ENCODE data around the genes SYCN and LGALS13.

DNA sequence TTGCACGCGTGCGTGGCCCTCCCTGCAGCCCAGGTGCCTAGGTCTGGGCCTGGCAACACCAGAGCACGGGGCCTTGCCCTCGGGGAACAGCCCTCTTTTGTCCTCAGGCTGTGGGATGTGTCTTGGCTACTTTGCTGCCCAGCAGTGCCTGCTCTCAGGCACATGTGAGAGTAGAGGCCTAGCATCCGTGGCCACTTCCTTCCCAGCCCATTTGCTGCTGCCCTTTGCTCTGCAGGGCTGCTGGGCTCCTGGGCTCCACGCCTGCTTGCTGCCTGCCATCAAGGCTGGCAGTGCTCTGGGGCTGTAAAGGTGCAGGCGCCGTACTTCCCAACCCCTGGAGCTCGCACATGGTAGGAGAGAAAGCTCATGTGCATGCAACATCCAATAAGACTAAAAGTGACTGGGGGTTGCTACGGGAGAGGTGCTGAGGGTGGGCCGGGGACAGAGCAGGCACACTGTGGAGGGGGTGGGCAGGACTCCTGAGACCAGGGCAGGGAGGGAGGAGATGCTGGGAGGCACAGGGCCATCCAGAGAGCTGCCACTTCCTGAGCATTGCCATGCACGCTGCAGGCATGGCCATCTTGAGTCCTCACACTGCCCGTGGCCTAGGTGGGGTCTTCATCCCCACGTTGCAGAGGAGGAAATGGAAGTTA is 46.5 kb downstream of the CAPN12 start:
- PRO-cap: no peak

DNA sequence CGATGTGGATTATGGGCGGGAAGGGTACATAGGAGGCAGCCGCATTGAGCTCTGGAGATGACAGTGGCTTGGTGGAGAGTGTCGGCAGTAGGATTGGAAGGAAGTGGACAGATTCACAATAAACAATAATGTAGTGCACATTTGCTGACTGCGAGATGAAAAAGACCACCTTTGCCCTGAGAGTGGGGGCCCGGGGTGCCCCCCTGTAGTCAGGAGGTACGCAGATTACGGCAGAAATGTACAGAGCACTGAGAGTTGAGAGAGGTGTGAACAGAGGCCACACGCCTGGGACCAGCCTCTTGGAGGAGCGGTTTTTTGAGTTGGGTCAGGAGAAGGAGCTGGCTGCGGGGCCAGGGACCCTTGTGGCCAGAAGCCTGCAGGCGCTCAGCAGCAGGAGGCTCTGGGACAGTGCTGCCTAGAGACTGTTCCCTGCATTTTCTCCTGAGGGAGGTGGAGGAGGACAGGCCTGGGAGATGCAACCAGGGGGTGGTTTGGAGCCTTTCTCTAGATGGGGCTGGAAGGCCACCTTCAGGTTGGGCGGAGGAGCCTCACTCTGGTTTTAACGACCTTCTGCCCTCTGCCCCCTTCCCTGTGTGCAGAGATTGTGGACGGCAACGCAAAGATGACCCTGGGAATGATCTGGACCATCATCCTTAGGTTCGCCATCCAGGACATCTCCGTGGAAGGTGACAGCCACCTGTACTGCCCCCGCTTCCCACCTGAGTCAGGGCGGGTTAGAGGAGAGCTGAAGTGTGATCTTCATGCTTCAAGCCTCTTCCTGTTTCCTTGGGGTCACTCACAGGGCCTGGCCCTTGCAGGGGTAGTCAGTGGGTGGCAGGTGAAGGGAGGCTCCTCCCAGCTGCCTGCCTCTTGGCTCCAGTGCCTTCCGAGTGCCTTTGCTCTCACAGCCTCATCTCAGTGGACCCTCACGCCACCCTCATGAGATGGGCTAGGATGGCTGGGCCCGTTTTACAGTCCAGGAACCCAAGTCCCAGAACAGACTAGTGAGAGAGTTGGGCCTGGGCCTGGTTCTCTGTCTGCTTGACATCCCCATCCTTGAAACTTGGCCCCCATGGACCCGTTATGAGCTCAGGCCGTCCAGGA is 39.6 kb downstream of the CAPN12 start:
- PRO-cap: no peak

- PRO-cap: no peak
Observed at GRCh38 chr19:38733607-38734696, 10.3 kb downstream of the CAPN12 start.

- PRO-cap: bidirectional peak, plus-strand start at chr19:38769984, minus-strand start at chr19:38769848
Observed at GRCh38 chr19:38769383-38770520, 3.6 kb downstream of the LGALS7 start.

- PRO-cap: no peak
Observed at GRCh38 chr19:38812292-38812655, 471 bp downstream of the LGALS4 start.

DNA sequence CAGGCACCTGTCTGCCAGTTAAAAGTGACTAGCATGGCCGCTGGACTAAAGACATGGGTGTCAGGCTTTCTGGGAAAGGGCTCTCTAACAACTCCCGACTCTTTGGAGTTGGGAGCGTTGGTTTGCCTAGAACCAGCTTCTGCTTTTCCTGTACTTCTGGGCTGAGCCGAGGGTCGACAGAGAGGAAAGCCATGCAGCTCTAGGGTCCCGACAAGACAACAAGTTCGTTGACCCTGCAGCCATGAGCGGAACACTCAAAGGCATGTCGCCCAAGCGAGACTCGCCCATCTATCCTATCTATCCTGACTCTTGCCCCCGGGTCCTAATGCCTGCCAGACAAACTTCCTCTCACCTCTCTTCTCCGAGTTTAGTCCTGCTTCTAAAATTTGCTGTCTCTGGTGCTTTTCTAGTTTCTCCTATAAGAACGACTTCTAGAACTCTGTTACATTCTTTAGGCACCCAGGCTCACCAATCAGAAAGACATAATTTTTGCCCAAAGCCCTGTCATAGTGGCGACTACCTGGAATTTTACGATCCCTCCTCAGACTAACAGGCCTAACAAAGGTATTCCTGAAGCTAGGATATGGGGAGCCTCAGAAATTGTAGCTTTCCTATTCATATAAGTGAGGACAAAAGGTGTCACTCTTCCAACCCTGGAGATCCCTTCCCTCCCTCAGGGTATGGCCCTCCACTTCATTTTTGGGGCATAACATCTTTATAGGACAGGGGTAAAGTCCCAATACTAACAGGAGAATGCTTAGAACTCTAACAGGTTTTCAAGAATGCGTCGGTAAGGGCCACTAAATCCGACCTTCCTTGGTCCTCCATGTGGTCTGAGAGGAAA is 7.9 kb downstream of the ECH1 start:
- PRO-cap: no peak

GRCh38 chr19:38974942-38975101 is 720 bp downstream of the FBXO17 start:
- PRO-cap: no peak

GRCh38 chr19:39203770-39204477 is at the start of gene SYCN:
TSS of gene SYCN (minus strand) at chr19:39204263.
- PRO-cap: no peak

- PRO-cap: no peak
Observed at GRCh38 chr19:39236486-39237054, 8.2 kb downstream of the IFNL3 start.

GRCh38 chr19:39277573-39278086 is 9.4 kb downstream of the IFNL2 start:
- PRO-cap: no peak

GRCh38 chr19:39351362-39352030 is 9.3 kb downstream of the SAMD4B start:
- PRO-cap: no peak

DNA sequence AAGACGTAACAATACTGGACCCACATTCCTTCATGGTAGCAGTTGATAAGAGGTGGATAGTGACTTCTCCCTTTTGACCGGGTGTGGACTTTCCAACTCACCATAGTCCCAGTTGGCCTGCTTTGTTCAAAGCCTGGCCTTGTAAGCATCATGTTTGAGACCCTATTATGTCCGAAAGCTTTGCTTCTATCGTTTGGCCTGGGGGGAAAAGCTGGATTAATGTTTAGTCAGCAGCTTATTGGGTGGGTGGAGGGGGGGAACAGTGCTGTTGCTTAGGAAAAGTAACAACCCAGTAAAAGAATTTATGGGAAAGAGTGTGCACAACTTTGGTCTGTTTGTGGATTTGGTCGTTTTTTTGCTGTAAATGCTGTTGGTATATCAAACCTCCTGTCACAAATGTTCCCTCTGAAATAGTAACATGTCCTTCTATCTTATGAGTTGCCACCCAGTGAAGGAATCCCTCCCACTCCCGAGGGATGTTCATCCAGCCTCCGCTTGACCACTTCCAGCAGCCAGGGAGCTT is 10.4 kb downstream of the SAMD4B start:
- PRO-cap: no peak

DNA sequence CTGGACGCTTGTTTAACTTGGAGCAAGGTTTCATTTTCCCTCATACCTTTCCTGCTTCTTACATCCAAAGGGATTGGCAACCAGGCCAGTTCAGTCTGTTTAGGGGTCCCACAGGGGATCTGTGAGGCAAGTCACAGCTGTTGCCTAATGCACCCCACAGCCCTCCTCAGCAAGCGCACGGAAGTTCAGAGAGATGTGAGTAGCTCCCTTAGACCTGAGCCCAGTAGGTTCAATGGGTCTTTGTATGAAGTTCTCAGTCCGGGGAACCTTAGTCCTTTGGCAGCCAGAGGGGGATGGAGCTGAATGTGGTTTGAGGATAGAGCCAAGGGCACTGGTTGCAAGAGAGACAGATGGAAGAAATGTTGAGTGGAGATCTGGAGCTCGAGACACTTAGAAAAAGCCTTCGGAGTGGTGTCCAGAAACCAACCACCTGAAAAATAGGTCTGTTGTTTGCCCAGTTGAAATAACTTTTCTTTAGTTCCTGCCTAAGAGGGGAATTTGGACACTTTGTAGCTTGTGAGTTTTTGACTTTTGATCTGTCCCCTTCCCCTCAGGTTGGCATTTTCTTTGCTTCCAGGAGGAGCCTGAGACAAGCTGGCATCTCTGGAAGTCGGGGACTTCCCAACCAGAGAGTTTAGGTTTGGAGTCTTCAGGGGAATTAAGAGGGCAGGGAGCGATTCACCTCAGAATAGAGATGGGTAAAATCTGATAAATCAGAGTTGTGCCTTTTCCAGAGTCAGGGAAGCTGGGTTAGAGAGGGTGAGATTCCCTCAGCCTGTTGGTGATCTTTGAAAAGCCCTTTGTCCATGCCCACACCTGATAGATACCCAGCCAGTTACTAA is 13.3 kb downstream of the SAMD4B start:
- PRO-cap: no peak

GRCh38 chr19:39372096-39372990 is 18.6 kb downstream of the PAF1 start:
- PRO-cap: no peak

DNA sequence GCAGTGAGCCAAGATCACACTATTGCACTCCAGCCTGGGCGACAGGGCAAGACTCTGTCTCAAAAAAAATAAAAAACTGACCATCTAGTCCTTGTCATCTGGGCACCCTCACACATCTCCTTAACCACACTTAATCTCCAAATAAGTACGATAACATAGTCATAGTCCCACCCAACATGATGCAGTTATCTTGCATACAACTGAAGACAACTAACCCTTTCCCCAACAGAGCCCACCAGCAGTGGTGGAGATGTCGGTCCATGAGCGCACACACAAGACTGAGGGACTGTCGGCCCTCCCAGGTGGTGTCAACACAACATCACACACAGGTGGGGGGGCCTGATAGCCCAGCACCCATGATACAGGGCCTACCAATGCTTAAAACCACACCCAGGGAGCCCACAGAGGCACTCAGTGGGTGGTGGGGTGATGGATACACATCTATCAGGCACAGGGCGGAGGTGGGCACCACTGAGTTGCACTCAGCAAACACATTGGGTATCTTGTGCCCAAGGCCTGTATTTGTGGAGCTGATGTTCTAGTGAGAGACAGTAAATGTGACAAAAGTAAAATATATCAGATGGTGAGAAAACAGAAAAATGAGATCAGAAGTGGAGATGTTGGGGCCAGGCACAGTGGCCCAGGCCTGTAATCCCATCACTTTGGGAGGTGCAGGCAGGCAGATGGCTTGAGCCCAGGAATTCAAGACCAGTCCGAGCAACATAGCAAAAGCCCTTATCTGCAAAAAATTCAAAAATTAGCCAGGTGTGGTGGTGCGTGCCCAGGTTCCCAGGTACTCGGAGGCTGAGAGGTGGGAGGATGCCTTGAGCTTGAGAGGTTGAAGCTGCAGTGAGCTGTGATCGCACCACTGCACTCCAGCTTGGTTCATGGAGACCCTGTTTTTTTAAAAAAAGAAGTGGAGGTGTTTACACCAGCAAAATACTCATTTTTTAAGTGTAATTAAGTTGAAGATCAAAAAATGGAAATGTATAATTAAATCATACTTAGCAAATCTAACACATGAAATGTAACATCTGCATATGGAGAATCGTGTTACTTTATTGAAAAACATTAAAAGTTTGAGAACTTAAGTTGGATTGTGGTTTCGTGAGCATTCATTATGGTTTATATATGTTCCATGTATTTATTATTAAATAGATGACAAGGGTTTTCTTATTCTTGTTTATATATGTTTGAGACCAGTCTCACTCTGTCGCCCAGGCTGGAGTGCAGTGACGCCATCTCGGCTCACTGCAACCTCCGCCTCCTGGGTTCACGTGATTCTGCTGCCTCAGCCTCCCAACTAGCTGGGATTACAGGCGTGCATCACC is 6.7 kb upstream of the ZFP36 start:
- PRO-cap: no peak

DNA sequence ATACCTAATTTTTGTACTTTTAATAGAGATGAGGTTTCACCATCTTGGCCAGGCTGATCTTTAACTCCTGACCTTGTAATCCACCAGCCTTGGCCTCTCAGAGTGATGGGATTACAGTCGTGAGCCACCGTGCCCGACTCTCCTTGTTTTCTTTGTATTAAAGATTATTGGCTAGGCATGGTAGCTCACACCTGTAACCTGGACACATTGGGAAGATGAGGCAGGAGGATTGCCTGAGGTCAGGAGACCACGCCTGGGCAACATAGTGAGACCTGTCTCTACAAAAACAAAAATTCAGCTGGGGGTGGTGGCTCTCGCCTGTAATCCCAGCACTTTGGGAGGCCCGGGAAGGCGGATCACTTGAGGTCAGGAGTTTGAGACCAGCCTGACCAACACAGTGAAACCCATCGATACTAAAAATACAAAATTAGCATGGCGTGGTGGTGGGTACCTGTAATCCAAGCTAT is 3.3 kb downstream of the RPS16 start:
- PRO-cap: no peak

- PRO-cap: no peak
Observed at GRCh38 chr19:39432914-39433837, 2.6 kb downstream of the RPS16 start.

GRCh38 chr19:39602299-39602605 is at the start of gene LGALS13:
TSS of gene LGALS13 (plus strand) at chr19:39602524.
- PRO-cap: no peak

- PRO-cap: no peak
Observed at GRCh38 chr19:39881488-39881818, 35.3 kb upstream of the FBL start.

GRCh38 chr19:39906065-39906359 is 59.8 kb upstream of the FBL start:
- PRO-cap: no peak